REH cell (cell line): ENCODE results near the genes B4GALT5, RNF114 and PEDS1.

DNA sequence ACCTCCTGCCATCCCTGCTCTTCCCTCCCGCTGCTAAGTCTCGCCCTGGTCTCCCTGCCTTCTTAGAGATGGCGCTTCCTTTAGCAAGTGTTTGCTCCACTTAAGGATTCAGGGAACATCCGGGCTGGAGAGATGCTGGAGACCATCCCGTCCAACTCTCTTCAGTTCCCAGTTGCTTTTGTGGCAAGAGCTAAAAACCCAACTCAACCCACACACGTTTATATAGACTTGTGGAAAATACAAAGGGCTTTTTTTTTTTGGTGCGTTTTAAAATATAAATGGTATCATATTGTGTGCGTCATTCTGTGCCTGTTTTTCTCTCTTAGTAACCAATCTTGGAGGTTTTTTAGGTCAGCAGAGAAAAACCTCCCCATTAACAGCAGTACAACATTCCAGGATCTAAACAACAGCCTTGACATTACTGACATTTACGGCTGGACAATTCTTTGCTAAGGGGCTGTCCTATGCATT, 20.3 kb upstream of the PTGIS start:
- PRO-cap, result no peak

DNA sequence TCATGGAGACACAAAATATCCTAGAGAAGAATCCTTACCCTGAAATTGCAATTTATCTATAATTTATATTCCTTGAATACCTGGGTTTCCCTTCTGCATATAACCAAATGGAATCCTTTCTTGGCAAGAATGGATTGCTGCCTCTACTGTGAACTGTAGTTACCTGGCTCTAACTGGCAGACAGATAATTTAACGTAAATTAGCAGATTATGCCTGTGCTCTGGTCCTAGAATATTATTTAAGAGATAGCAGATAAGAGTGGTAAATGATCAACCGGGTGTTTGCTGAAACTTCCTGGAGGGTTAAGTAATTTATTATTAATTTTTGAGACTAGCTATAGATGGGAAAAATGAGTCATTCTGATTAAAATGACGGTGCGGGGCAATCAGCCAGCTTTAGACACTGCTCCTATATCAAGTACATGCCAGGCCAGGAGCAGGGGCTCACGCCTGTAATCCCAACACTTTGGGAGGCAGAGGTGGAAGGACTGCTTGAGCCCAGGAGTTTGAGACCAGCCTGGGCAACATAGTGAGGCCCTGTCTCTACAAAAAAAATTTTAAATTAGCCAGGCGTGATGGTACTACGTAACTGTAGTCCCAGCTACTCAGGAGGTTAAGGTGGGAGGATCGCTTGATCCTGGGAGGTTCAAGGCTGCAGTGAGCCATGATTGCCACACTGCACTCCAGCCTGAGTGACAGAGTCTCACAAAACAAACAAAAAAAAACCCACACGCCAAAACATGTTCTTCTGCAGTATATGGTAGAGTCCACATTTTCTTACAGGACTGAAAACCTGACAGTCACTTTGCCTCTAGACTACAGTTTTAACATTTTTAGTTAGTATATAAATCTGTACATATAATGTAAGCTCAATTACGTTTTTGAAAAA, 22.6 kb downstream of the B4GALT5 start:
- PRO-cap, result no peak

GRCh38 chr20:49712506-49712851, 1.2 kb downstream of the B4GALT5 start:
- PRO-cap, result no peak

DNA sequence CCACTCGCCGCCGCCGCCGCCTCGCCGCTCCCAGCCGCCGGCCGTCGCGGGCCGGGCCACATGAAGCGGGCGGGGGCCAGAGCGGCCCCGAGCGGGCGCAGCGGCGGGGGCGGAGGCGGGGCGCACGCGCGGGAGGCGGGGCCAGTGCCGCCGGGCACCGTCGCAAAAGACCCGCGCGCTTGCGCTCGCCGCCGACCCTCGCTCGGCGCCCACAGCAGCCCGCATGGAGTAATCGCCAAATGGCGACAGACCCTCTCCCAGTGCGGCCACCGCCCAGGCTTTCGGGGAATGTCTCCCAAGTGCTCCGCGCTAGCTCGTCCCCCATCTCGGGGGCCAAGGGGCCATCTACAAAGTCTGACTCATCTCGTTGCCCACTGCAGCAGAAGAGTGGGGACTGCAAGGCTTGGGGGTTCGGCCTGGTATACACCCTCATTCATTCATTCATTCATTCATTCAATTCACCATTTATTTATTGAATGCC, at the start of gene B4GALT5:
TSS of gene B4GALT5 (minus strand) at position 62 of the 481 bp plus-strand sequence.
- PRO-cap, result bidirectional peak, plus-strand start at position 238 of the sequence, minus-strand start at position 62 of the sequence

GRCh38 chr20:49766087-49766737, 46.4 kb upstream of the SLC9A8 start:
- PRO-cap, result no peak

DNA sequence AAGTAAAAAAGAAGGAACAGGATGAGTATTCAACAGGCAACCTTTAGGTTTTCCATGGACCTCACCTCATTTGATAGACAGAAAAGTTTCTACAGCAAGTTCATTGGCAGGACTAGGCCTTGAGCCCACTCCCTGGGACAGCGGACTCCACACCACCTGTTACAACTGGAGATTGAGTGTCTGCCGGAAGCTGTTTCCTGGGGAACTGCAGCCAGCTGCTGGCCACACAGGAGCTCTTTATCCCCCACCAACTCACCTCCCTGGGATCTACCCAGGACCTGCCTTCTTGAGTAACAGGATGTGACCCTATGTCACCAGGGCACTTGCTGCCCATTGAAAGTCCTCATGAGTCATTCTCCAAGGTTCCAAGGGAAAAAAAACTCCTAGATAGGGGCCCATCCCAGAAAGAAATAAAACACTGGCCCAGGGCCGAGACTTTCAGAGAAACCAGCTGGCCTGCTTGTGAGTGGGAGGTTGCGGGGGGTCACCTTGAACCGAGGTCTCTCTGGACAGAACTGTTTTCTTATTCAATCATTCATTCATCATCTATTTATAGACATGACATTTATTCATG, 37.4 kb upstream of the SLC9A8 start:
- PRO-cap, result no peak

- PRO-cap, result no peak
These were observed 9.3 kb downstream of the SLC9A8 start for GRCh38 chr20:49821929-49822352.

DNA sequence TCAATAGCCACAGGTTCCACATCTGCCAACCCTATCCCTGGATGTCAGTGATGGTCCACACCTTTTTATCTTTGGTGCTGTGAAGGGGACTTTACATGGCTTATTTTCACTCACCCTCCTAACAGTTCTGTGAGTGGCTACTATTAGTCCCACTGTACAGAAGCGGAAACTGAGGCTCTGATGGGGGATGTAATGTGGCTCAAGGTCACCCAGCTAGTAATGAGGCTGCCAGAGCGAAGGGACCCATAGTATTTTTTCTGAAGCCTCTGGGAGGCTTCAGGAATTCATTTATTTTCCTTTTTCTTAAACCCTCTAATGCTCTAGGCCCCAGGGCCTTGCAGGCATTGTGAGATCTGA, 41.1 kb downstream of the SPATA2 start:
- PRO-cap, result no peak

GRCh38 chr20:49893599-49894104, 21.7 kb downstream of the SPATA2 start:
- PRO-cap, result no peak

DNA sequence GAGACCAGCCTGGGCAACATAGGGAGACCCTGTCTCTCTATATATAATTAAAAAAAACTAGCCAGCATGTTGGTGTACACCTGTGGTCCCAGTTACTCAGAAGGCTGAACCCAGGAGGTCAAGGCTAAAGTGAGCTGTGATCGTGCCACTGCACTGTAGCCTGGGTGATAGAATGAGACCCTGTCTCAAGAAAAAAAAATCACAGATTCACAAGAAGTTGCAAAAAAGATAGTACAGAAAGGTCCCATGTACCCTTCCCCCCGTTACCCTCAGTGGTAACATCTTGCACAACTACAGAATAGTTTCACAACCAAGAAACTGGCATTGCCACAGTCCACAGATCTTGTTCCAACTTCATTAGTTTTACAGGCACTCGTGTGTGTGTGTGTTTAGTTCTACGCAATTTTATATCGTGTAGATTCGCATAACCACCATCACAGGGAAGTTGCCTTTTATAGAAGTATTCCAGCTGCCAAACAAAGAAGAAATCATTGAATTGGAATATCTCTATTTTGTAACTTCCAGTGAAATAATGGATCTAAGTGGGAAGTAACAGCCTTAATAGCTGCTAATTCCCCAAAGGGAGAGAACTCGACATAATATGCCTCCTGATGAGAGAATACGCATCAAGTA, 19.1 kb downstream of the SPATA2 start:
- PRO-cap, result no peak

GRCh38 chr20:49923485-49924004, 8.2 kb upstream of the SPATA2 start:
- PRO-cap, result no peak

DNA sequence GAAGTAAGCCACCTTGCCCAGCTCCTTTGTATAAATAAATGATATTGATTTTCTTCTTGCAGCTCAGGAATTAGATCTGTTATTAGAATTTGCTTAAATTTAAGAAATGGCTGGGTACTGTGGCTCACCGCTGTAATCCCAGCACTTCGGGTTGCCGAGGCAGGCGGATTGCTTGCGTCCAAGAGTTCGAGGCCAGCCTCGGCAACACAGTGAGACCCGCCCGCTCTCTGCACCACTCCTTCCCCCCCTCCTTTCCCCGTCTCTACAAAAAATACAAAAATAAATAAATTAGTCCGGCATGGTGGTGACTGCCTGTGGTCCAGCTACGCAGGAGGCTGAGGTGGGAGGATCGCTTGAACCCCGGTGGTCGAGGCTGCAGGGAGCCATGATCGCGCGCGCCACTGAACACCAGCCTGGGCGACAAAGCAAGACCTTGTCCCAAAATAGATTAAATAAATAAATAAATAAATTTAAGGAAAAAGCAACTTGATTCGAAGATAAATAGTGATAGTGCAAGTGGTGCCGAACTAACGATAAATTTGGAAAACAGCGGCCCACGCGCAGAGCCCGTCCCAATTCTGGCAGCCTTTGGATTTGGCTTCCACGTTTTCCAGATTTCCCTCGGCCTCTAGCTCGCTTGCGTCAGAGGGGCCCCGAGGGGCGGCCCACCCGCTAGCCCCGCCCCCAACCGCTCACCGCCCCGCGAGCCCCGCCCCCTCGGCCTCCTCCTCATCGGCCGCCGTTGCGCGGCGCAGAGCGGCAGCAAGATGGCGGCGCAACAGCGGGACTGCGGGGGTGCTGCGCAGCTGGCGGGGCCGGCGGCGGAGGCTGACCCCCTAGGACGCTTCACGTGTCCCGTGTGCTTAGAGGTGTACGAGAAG, at the start of gene RNF114:
TSS of gene RNF114 (plus strand) at position 752 of the 881 bp plus-strand sequence.
- PRO-cap, result bidirectional peak, plus-strand start at position 754 of the sequence, minus-strand start at position 630 of the sequence

- PRO-cap, result no peak
These were observed 20.4 kb downstream of the SNAI1 start for GRCh38 chr20:50003065-50003612.

DNA sequence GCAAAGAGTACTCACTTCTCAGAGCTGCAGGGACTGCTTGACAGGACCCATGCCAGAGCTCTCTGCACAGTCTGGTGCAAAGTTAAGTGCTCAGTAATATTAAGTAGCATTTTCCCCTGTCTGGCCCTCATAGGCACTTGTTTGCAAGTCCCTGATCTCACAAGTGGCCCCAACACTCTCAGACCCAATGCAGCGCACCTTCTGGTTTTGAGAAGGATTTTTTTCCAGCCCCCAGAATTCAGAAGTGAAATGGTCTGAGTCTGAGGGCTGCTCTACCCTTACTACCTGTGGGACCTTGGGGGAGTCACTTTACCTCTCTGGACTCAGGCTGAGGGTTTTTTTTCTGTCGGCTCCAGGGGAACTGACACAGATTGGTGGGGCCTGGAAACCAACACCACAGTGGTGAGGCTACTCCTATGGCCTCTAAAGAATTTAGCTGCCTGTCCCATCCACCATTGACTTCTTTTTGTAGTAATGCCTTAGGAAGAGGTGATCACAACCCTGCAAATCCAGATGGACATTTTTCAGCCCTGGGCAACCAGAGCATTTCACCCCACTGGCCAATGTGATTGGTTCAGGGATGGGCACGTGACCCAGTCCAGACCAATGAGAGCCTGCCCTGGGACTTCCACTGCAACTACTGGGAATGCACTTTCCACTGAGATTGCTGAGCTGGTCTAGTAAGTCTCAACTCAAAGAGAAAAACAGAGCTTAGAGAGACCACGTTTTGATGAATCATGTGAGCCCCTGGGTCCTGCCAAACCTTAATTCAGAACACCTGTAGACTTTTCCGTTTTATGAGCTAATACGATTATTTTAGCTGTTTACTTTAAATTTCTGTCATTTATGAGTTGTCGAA, 8.7 kb upstream of the UBE2V1 start:
- PRO-cap, result no peak

DNA sequence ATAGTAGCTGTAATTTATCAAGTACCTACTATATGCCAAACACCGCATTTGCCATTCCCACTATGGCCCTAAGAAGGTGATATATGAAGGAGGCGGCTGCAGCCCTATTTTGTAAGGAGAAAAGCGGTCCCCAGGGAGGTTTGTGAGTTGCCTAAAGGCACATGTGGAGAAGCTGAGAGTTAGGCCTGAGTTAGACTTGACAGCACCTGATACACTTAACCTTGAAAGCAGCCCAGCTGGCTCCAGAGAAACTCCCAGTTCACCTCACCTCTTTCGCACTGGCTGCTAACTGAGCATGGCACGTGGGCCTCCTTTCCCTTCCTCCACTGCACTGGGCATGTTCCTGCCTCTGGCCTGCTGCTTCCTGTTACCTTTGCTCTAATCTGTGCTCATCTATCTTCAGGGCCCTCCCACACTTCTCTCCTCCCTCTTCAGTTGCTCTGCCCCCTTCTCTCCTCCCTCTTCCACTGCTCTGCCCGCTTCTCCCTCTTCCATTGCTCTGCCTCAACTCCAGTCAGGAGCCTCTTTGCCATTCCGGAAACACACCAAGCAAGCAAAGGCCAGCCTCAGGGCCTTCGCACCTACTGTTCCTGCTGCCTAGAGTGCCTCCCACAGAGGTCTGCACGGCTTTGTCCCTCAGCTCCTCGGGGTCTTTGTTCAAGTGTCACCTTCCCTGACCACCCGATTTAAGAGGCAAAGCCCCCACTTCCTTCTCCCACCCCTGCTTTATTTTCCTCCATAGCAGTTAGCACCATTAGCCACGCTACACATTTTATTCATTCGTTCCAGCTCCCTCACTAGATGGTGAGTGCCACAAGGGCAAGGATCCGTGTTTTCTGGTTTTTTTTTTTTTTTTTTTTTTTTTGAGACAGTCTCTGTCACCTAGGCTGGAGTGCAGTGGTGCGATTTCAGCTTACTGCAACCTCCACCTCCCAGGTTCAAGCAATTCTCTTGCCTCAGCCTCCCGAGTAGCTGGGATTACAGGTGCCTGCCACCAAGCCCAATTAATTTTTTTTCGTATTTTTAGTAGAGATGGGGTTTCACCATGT, 13.9 kb upstream of the UBE2V1 start:
- PRO-cap, result no peak

GRCh38 chr20:50153500-50154192, at the start of gene PEDS1:
Gene PEDS1, minus strand, starts transcription at chr20:50153723.
- PRO-cap, result bidirectional peak, plus-strand start at chr20:50153881, minus-strand start at chr20:50153723

DNA sequence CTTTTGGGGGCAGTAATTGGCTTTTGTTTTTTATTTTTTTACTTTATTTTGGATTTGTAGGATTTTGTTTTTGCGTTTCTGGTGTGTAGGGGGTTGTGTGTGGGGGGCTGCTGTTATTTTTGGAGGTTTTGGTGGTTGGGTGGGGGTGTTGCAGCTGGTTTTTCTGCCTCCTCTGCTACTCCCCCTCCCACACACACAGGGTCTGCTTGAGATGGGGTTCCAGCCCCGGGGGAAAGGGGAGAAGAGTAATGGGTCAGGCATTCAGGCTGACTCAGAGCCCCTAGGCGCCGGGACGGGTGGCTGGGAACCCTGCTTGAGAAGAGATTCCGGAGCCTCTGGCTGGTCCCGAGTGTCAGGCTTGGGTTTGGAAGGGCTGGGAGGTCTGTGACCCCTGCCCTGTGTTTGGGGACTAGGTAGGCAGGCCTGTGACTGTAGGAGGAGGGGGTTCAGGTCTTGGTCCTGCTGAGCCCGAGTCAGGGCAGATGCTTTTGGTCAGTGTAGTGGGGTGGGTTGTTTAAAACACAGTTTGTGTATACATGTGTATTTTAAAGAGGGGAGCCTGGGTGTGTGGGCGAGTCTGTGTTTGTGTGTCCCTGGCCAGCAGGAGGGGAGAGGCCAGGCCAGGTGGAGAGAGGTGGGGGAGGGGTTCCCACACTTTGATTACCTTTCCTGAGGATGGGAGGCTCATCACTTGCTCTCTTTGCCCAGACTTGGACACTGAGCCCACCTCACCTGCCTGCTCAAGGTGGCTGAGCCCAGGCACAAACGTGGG, 2.2 kb downstream of the CEBPB start:
- PRO-cap, result no peak

GRCh38 chr20:50260477-50261155, 70.0 kb downstream of the CEBPB start:
- PRO-cap, result no peak

DNA sequence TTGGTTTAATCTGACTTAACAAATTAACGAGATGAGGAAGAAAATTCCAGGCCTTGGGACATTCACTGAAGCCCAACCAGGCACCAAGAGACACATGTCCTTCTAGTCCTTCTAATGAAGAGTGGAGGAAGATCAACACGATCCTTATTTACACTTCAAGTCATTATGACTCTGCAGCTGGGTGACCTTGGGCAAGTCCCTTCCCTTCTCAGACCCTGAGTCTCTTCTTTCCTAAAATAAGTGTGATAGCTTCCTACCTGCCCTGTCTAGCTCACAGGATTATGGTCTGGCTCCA, 117.6 kb downstream of the CEBPB start:
- PRO-cap, result no peak

DNA sequence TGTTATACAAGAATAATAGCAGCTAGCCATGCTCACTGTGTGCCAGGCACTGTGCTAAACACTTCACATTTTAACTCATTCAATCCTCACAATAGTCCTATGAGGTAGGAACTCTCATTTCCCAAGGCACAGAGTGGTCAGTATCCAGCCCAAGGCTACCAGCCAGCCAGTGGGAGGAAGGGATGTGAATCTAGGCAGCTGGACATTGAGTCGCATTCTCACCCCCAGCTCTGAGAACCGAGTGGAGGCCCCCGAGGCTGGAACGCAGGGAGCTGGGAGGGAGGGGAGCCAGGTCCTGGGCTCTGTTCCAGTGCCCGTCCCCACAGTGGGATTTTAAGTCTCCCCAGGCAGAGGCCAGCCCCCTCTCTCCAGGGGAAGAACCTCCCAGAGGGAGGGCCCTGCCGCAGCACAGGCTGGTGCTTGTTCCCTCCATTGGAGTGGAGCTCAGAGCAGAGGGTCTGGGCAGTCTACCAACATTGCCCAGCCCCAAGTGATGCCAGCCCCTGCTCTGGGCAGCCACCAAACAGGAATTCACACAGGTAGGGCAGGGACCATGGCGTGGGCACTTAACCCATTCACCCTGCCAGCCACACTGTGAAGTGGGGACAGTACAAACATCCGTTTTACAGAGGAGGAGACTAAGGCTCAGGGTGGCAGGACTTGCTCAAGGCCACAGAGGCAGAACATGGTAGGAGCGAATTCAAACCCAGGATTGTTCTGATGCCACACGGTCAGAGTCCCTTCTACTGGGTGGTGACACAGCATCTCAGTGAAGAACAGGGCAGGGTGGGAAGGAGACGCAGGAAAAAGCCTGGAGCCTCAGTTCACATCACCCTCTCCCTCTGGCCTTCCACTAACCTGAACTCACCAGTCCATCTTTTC, 131.4 kb downstream of the CEBPB start:
- PRO-cap, result no peak